ENCODE results near the genes DDTL, LHFPL7 and KIAA1671.

- RRBS: no CpG with 5 or more reads among the region's 17 CpGs
These were observed 2.1 kb downstream of the MIF start for GRCh38 chr22:23895978-23897019.

DNA sequence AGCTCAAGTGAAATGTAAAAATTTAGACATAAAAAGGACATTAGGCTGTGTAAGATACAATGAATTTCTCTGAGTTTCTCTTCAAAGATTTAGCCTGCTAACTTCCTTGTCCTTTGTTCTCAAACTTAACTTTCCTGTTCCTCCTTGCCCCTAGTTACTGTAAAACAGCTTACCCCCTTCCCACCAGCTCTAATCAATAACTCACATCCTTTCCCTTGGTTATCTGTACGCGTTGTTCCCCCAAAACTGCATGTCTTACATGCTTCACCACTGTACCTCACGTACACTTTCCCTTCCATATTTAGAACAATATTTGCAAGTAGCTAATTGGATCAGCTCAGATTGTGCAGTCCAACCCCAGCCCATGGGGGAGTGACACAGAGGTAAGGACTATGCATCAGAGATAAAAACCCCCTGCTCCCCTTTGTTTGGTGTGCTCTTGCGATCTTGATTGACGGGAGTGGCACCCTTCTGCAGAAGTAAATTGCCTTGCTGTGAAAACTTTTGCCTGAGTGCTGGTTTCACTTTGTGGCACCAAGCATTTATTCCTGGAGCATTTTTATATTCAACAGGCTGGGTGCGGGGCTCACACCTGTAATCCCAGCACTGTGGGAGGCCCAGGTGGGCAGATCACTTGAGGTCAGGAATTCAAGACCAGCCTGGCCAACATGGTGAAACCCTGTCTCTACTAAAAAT lies 30.9 kb downstream of the MIF start:
- RRBS: no CpG with 5 or more reads among the region's 6 CpGs

DNA sequence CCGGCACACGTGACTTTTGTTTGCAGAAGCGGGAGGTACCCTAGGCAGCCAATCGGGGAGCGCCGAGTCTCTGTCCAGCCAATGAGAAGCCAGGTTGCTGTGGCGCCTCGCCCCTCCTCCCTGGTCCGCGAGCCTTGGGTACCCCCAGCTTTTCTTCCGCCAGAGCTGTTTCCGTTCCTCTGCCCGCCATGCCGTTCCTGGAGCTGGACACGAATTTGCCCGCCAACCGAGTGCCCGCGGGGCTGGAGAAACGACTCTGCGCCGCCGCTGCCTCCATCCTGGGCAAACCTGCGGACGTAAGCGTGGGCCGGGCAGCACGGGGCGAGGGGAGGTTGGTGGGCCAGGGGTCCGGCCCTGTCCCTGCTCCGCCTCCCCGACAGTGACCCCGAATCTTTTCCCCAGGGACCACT lies at the start of gene DDTL:
Gene DDTL, plus strand, starts transcription at position 162 of the 410 bp plus-strand sequence.
- RRBS: no CpG with 5 or more reads among the region's 33 CpGs

DNA sequence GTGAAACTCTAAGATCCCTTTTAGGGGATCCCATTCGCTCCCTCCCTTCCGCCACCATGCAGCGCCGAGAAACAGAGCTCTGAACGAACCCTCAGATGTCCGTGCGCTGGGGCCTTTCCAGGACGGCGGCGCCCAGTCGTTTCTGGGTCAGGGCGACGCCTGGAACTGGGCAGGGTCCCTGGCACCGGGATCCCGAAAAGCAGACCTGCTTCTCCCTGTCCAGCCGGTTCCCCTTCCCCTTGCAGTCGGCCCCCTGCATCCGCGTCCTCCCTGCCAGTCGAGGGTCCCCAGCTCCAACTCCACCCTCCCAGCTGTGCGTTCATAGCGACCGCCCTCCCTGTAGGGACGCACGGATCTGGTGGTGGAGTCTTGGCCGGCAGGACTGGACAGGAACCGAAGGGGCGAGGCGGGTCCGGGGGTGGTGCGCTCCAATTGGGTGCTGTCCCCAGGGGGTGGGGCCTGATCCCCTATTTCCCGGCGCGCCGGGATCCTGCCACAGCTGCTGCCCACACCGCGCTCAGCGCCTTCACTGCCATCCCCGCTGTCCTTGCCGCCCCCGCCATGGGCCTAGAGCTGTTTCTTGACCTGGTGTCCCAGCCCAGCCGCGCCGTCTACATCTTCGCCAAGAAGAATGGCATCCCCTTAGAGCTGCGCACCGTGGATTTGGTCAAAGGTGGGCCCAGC lies 5.5 kb upstream of the DDT start:
- RRBS: no CpG with 5 or more reads among the region's 47 CpGs

GRCh38 chr22:24150297-24150610 lies 31.0 kb upstream of the SUSD2 start:
- RRBS: no CpG with 5 or more reads among the region's 6 CpGs

- RRBS: 3% methylated on average over 1 of the region's 28 CpGs
These were observed 24.5 kb upstream of the SUSD2 start for GRCh38 chr22:24156655-24157406.

DNA sequence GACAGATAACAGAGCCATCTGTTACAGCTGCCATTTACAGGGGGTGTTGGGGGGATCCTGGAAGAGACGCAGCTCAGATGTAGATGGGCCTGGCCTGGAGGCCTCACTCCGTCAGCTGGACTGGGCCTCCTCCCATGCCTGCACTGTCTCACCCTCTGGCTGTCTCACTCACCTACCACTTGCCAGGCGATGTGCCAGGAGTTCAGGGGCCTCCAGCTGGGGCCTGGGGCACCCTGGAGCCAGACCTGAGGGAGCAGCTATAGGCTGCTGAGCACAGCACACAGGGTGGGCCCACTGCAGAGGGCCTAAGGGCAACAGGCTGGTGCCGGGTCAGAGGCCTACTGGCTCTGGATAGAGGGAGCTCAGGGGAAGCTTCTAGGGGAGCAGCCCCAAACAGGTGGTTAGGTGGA lies 16.3 kb upstream of the SUSD2 start:
- RRBS: no CpG with 5 or more reads among the region's 4 CpGs

GRCh38 chr22:24231045-24231488 lies 13.8 kb downstream of the GGT5 start:
- RRBS: 43% methylated on average over 2 of the region's 13 CpGs

DNA sequence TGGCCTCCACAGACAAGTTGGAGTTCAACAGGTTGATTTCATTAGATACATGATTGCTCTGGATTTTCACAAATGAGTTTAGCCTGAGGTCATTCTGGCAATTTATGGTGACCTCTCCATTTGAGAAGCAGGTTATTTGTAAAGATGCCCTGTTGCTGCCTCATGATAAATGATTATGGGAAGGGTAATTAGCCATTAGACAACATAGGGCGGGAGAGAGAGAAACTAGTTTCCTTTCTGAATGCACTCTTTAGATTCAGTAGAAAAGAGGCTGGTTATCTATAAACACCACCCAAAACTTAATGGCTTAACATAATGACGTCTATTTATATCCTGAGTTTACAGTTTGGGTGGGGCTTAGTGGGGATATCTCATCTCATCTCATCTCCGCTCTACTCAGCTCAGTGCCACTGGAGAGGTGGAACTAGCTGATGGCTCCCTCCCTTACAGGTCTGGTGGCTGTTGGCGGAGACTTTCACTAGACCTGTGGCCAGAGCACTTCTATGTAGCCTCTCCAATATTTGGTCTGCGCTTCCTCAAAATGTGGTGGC lies 34.9 kb upstream of the ADORA2A start:
- RRBS: no CpG with 5 or more reads among the region's 5 CpGs

DNA sequence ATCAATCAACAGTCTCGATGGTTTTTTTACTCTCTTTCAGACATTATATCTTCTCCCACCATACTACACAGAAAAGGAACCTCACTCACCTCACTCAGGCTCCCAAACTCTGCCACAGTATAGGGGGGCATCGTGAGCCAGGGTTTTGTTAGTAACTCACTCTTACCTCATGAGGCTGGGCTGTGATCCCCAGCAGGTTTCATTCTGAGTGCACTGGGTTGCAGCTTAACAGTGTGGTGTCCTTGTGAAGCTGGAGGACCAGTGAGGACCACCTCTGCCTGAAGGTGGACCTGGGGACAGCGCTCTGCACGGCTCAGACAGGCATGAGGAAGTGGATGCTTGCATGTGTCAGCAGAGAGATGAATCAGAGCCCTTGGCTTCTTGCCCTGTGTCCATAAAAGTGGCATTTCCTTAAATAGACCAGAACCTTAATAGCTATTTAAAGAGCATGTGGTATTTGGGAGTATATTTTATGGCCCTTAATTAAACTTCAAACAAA lies 25.0 kb upstream of the ADORA2A start:
- RRBS: no CpG with 5 or more reads among the region's 4 CpGs

- RRBS: no CpG with 5 or more reads among the region's 8 CpGs
These were observed 28.4 kb downstream of the ADORA2A start for GRCh38 chr22:24455671-24456254.

GRCh38 chr22:24497441-24498520 lies 2.6 kb downstream of the UPB1 start:
- RRBS: no CpG with 5 or more reads among the region's 6 CpGs

GRCh38 chr22:24533556-24533755 lies 21.5 kb downstream of the GUCD1 start:
- RRBS: no CpG with 5 or more reads among the region's 2 CpGs

DNA sequence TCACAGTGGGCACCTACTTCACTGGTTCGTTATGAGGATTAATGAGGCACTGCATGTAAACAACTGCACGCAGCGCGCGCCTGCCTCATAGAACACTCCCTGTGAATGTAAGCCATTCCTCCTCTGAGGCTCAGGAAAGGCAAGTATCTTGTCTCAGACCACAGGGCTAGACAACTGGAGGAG lies 964 bp downstream of the GUCD1 start:
- RRBS: no CpG with 5 or more reads among the region's 5 CpGs

- RRBS: no CpG with 5 or more reads among the region's 1 CpG
These were observed 1.8 kb upstream of the GGT1 start for GRCh38 chr22:24601339-24601512.

GRCh38 chr22:24630771-24631478 lies 27.9 kb downstream of the GGT1 start:
- RRBS: no CpG with 5 or more reads among the region's 8 CpGs

GRCh38 chr22:24946475-24946989 lies at the start of gene LHFPL7:
Gene LHFPL7 (minus strand): TSS chr22:24946694.
- RRBS: no CpG with 5 or more reads among the region's 5 CpGs

GRCh38 chr22:24952506-24952870 lies at the start of gene KIAA1671:
Gene KIAA1671 (plus strand): TSS chr22:24952716.
- RRBS: 2% methylated on average over 18 of the region's 45 CpGs

GRCh38 chr22:24996444-24997391 lies 44.2 kb downstream of the KIAA1671 start:
- RRBS: no CpG with 5 or more reads among the region's 13 CpGs

- RRBS: no CpG with 5 or more reads among the region's 27 CpGs
These were observed 76.6 kb downstream of the KIAA1671 start for GRCh38 chr22:25028873-25029736.

Measured in iris pigment epithelial cell (primary cell).